Mesothelial cell of epicardium (in vitro differentiated cells): ENCODE measurements around the gene SLC25A25.

DNA sequence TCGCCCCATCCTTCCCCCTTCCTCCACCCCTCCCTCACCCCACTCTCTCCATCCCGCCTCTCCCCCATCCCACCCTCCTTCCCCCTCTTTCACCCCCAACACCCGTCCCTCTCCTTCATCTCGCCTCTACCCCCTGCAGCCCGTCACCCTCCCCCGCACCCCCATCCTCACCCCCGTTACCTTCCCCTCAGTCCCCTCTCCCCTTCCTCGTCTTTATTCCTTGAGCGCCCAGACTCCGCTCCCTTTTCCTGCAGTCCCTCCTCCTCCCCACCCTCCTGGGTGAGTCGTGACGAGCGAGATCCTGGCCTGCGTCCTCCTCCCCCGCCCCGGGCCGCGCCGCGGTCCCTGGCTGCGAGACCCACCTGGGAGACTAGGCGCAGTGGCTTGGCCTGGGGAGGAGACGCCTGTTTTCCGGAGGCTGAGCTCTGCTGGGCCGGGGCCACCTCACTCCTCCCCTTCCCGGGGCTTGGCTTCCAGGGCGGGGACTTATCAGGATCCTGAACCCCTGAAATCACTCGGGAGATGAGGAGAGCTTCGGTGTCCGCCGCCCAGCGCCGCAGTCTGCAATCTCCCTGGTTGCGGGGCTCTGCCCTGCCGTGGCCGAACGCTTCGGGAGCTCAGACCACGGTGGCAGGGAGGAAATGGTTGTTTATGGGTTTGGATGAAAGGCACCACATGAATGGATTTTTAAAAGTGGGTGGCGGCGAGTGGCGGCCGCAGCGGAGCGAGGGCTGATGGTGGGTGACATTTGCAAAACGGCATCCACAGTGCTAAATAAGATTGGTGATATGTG lies 908 bp downstream of the STXBP1 start:
- PRO-cap: no peak

- PRO-cap: no peak
Observed at GRCh38 chr9:127676570-127677167, 30.1 kb upstream of the CFAP157 start.

- PRO-cap: no peak
Observed at GRCh38 chr9:127716543-127717123, 754 bp downstream of the TTC16 start.

GRCh38 chr9:127727343-127727621 lies 7.8 kb downstream of the TOR2A start:
- PRO-cap: no peak

- PRO-cap: no peak
Observed at GRCh38 chr9:127754405-127754793, 19.3 kb upstream of the TOR2A start.

- PRO-cap: no peak
Observed at GRCh38 chr9:127765625-127766213, 12.7 kb downstream of the SH2D3C start.

DNA sequence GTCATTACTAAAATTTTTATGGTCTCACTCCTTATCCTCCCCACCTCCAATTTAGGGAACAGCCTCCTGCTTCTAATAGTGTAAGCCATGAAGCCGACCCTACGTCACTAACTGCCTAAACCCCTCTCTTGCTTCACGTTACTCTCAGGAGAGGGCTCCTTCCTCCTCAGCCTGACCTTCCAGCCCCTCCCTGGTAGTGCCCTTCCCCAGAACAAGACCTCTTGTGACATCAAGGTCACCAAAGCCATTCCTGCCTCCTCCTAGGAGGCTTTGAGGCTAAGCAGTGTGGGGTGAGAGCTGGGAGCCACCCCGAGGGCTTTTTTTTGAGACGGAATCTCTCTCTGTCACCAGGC lies 2.2 kb upstream of the CDK9 start:
- PRO-cap: no peak

DNA sequence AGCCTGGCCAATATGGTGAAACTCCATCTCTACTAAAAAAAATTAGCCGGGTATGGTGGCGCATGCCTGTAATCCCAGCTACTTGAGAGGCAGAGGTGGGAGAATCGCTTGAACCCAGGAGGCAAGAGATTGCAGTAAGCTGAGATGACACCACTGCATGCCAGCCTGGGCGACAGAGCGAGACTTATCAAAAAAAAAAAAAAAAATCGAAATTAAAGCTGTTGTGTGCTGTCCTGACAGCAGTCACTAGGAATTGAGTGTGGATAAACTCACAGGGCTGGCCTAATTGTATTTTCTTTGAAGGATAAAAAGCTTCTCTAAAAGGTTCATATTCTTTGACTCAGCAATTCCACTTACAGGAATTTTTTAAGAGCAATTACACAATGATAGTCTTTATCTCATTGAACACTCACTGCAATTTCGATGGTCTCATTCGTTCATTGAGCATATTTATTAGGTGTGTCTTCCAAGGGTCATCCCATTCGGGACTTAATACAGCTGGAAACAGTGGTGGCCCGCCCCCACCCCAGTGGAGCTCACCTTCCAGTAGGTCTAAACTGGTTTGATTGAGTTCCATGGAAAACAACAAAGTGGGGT lies 6.5 kb downstream of the CDK9 start:
- PRO-cap: no peak

DNA sequence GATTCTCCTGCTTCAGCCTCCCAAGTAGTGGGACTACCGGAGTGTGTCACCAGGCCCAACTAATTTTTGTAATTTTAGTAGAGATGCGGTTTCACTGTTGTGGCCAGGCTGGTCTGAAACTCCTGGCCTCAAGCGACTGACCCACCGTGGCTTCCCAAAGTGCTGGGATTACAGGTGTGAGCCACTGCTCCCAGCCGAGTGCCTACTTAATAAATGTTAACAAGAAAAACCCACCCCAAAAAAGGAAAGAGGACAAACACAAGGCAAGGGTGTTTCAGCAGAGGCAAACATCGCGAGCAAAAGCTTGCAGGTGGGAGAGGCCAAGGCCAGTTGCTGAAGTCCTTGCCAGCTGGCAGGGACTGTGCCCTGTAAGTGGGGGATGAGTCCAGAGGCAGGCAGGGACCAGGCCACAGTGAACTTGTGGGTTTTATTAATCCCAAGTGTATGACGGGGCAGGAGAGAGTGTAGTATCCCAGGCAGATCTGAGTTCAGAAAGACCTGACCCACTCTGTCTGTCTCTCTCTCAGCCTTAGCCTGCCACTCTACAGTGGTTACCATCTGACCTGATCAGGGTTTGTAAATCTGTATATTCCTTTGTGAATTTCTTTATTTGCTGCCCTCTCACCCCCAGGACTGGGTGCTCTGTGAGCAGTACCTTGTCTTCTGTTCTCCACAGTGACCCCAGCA lies 6.3 kb upstream of the FPGS start:
- PRO-cap: no peak

DNA sequence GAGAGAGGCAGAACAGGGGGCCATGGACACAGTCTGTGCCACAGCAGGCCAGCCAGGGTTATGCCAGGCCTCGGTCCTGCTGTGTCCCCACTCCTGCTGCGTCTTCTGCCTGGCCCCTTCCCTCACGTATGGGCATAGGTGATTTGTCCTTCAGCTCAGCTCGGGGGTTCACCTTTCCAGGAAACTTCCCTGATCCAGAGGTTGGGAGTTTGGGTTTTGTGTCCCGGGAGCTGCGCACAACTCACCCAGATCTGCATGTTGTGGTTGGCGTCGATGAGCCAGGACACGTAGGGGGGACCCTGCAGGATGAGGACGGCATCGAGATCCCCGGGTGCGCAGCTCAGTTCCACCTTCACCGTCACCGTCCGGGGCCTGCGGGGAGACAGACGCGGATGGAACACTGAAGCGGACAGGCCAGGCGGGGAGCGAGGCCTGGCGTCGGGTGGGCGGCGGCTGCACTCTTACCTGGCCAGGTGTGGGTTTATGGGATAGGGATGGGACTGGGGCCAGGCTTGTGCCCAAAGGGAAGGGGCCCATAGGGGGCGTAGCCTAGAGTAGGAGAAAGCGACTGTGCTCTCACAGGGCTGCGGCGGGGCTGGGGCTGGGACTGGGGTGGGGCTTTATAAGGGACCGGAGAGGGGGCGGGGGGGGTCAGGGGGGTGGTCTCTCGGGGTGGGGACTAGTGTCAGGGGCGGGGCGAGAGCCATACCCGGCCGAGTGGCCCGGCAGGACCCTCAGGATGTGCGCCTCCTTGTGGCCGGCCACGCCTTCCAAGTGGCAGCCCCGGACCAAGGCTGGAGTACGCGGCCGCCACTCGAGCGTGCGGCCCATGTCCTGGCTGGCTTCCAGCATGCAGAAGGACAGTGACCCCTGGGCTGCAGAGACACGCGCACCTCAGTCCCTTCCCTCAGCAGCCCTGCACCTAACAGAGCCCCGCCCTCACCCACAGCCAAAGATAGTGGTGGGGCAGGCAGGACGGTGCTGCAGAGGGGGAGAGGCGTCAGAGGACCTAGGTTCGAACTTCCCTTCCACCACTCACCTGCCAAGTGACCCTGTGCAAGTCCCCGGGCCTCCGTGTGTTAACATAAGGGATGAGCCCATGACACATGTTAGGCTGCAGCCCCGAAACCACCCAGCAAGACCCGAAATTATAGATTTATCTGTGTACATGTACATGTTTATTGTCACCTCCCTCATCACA lies 22.7 kb downstream of the FPGS start:
- PRO-cap: no peak

GRCh38 chr9:127898351-127898732 lies 1.1 kb downstream of the ST6GALNAC6 start:
- PRO-cap: no peak

- PRO-cap: no peak
Observed at GRCh38 chr9:127915139-127916421, 1.3 kb downstream of the ST6GALNAC4 start.

DNA sequence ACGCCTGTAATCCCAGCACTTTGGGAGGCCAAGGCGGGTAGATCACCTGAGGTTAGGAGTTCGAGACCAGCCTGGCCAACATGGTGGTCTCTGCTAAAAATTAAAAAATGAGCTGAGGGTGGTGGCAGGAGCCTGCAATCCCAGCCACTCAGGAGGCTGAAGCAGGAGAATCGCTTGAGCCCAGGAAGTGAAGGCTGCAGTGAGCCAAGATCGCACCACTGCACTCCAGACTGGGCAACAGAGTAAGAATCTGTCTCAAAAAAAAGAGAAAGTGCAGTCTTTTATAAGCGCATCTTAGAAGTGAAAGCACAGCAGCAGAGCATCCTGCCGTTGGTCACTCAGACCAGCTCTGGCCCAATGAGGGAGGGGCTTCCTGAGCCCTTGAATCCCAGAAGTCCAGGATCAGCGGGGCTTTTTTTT lies 42.5 kb downstream of the NAIF1 start:
- PRO-cap: no peak

GRCh38 chr9:128053651-128054103 lies 13.4 kb downstream of the NAIF1 start:
- PRO-cap: no peak

- PRO-cap: bidirectional peak, plus-strand start at chr9:128068232, minus-strand start at chr9:128067930
Observed at GRCh38 chr9:128068047-128068957, at the start of gene SLC25A25. Gene SLC25A25, plus strand, starts transcription at chr9:128068232.

GRCh38 chr9:128078214-128079404 lies 10.6 kb downstream of the SLC25A25 start:
- PRO-cap: no peak

DNA sequence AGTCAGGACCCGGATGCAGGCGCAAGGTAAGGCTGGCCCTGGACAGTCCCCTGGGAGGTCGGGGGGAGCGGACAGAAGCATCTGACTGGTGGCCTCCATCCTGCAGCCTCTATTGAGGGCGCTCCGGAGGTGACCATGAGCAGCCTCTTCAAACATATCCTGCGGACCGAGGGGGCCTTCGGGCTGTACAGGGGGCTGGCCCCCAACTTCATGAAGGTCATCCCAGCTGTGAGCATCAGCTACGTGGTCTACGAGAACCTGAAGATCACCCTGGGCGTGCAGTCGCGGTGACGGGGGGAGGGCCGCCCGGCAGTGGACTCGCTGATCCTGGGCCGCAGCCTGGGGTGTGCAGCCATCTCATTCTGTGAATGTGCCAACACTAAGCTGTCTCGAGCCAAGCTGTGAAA lies 20.4 kb downstream of the PTGES2 start:
- PRO-cap: no peak

- PRO-cap: no peak
Observed at GRCh38 chr9:128180641-128181081, 10.7 kb downstream of the CIZ1 start.

DNA sequence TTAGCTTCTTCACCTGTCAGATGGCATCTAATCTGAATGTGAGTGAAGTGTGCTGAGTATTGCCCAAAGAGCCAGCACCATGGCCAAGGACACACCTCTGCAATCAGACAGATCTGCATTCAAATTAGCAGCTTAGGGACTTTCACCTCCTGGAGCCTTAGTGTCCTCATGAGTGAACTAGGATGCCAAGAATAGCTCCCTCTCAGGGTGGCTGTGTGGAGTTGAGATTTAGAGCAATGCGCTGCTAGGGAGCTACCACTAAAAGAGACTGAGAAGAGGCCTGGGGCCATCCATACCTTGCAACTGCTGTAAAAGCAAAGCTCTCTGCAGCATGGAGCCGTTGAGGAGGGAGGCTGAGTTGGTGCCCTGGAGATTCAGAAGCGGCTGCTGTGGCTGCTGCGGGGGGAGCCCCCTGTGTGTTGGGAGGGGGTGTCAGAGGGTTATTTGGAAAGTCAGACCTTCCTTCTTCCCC lies 1.3 kb downstream of the CIZ1 start:
- PRO-cap: no peak

DNA sequence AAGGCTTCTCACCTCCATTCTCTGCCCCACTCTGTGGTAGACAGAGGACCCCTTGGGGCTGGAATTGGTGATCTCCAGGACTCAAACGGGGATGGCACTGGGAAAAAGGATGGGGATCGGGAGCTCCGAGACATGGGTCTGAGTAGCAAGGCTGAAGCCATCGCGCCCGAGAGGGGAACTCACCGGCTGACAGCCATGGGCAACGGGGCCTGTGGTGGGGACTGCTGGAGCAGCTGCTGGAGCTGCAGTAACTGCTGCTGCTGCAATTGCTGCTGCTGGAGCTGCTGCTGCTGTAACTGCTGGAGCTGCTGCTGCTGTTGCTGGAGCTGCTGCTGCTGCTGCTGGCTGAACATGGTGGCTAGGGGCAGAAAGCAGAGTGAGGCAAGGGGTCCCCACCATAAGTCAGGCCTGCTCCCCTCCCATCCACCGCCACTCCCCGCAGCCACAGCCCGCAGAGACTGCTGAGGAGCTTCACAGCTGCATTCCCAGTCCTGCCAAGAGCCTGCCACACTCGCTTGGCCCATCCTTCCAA lies 801 bp downstream of the CIZ1 start:
- PRO-cap: no peak